Fibroblast of the aortic adventitia (primary cell): Measurements from ENCODE around the genes LRRIQ1, DUSP6, POC1B and EPYC.

DNA sequence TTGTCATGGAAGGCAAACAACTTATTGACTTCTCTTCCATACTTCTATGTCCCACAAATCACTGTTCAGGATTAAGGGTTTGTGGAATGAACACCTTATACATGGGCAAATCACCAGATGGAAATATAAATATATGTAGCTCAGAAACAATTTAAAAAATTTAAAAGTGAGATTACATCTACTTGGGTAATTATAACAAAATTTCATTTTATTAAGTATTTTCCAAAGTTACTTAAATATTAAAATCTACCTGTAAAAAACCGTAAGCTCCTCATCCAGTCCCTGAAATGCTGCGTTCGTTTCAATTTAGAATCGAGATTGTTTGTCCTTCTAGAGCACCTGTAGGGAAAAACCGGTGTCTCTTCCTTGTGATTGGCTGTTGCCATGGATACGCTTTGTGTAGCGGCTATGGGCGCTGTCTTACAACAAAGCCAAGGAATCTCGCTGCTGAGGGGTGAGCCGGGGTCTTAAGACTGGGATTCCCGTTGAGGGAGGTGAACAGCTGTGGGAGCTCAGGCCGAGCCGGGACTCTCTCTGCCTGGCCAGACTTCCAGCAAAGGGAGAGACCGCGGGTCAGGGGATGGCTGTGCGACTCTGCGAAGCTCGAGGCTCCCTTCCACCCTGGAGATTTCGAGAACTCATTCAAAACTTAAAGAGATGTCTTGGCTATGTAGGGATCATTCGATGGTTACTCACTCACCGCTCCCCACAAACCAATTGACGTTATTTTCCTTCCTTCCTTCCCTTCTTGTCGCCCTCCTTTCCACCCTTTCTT lies at the start of gene LRRIQ1:
LRRIQ1 (plus strand) TSS at position 398 of the 775 bp plus-strand sequence.
- CAGE, long polyA plus RNA: no peak

GRCh38 chr12:85280341-85281015 lies 458 bp downstream of the ALX1 start:
- CAGE, long polyA plus RNA: no peak

- CAGE, long polyA plus RNA: no peak
Observed at GRCh38 chr12:88134112-88134903, 7.6 kb downstream of the CEP290 start.

DNA sequence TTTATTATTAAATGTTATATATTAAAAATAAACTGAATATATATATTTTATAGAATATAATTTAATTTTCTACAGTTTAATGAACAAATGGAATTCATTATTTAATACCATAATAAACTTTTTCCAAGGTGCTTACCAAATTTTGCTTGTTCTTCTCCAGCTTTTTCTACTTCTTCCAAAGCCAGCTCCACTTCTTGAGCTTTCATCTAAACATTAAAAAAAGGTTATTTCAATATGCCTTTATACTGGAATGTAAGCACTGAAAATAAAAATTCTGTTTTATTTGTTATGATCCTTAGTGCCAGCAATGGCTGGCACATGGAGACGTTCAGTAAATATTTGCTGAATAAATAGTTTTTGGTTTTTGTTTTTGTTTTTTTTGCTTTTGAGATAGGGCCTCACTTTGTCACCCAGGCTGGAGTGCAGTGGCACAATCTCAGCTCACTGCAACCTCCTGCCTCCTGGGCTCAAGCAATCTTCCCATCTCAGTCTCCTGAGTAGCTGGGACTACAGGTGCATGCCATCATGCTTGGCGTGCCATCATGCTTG lies 2.5 kb downstream of the CEP290 start:
- CAGE, long polyA plus RNA: no peak

DNA sequence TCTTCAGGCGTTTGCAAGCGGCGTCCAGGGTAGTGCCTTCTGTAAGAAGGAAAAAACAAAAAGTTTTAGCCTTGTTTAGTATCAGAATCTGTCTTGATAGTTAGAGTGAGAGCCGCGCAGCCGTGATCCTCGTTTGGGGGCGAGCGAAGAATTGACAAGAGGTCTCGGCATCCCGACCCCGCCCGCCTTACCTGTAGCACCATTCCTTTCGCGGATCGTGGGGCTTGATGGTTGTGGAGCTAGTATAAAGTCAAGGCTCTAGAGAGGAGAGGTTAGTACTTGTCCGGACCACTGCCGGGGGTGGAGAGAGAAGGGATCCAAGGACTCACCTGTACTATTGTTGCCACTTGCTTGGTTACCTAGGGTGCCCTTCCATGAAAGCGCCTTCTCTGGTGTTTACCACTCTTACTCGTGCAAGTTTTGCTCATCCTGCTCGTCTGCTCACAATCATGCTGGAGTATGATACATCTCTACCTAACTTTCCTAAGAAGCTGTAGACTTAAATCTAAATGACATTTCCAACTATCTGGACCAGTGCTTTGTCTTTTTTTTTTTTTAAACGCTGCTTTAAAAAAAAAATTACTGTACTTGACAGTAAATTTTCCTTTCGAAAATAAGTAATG lies 619 bp downstream of the TMTC3 start:
- CAGE, long polyA plus RNA: no peak

DNA sequence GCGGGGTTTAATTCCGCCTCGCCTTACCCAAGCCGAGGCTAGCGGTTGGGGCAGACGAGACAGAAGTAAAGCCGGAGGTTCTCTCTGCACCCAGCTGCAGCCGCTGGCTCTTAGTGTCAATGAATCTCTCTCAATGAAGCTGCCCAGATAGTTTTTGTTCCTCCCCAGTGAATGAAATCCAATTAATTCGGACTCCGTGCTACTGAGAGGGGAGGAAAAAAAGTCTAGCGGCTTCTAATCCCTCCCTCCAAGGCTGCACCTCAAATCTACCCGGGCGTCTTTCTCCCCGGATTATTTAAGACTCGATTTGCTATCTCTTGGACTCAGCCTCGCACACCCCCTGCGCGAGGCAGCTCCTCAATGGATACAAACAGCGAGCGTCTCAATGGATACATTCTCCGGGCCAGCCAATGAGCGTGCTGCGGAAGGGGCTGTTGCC lies at the start of gene DUSP6:
DUSP6 (minus strand) TSS at position 366 of the 439 bp plus-strand sequence.
- CAGE, long polyA plus RNA: no peak

DNA sequence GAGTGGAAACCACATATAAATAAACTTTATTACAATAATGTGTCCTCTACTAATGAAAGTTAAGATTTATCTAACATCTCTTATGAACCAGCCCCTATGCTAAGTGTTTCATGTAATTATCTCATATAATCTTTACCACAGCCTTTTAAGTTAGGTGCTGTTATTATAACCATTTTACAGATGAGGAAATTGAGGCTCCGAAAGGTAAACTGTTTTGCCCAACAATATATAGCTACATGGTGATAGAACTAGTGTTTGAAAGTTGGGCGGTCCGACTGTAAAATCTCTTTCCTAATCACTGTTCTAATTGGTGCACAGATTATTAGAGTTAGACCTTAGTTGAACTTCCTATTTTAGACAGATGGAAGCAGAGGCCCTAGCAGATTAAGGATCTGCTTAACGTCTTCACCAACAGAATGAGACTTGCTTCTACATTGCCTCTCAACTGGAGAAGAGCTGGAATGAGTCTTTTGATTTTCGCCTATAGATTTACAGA lies 30.0 kb upstream of the DUSP6 start:
- CAGE, long polyA plus RNA: no peak

GRCh38 chr12:89390568-89391055 lies 38.3 kb upstream of the DUSP6 start:
- CAGE, long polyA plus RNA: no peak

DNA sequence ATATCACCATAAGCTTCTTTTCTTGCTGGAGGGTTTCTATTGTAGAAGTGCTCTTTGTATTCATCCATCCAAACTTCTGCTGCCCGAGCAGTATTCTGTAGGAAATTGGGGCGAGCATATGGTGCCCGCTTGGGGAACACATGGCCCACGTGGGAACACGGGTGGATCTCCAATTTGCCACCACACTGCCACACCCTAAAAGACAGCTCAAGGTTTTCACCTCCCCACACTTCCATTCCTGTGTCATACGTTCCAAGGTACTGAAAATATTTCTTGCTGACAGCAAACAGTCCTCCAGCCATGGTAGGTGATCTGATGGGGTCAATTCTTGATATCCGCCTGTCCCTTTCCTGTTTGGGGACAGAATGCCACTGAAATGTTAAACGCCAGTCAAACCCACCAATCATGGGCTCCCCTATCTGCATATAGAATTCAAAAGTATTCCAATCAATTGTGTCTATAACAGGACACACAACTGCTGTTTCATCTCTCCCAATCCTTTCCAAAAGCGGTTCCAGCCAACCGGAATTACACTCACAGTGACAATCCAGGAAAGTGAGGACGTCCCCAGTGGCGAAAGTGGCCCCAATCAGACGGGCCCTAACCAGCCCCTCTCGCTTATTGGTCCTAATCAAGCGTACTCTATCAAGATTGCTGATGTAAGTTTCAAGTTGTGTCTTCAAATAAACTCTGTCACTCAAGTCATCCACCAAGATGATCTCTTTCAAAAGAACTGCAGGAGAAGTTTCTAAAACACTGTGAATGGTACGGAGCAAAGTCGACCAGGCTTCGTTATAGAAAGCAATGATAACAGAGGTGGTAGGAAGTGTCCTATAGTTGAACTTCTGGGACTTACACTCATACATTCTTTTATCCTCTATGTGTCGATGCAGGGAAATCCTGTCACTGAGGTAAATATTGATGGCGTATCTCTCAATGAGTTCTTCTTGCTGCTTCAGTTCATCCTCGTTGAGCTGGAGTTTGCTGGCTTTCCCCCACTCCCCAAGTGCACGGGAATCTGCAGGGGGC lies 958 bp downstream of the GALNT4 start:
- CAGE, long polyA plus RNA: no peak

DNA sequence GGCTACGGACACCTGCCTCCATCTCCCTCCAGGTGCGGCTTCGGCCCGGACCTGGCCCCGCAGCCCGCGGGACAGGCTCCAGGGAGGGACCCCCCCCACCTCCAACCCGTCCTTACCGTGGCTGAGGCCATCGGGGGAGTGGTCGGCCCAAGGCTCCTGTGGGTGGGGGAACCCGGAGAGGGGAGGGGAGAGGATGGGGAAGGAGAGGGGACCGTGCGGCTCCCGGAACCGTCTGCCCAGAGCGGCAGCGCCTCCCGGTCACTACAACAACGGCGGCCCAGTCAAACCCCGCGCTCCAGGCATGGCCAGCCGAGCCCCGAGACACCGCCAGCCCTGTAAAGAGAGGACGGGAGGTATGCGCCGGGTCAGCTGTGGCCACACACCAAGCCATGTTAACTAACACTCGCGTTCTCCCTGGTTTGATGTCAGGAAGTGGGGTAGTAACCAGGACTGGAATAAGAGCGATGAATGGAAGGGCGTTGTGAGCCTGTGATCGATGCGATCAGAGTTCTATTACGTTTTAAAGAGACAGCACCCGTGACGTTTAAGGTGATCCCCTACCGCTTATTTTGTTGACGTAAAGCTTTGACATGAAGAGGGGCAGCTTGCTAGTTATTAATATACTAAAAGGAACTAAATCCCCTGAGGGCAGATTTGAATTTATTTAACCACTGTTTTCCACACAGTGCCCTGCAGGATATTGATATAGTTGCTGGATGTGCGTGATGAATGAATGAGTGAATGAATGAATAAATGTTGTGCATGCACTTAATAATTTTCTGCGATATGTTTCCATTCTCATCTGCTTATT lies at the start of gene POC1B:
POC1B (minus strand) TSS at position 283 of the 811 bp plus-strand sequence.
- CAGE, long polyA plus RNA: no peak

DNA sequence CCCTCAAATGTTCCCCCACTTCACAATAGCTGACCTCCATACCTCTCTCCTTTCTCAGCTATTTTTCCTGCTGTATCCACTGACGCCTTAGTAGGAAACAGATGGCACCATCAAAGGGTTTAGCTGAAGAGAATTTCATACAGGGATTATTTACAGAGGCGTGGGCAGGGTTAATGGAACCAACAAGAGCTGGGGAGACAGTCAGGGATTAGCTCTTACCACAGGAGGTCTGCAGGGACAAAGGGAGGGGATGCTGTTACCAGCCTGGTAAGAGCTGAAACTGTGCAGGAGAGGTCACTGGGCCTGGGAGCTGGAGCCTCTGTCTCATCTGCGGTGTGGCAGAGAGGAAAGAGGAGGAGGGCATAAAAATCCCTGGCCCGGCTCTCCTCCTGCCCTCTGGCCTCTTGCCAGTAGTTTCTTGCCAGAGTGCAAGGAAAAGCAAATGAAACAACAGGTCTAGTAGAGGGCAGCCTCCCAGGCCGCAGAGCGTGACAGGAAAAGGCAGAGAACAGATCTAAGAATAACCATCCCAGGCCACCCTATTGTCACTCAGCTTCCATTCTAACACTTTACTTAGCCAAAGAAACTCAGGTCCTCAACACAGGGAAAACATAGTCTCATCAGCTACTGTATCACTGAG lies 18.9 kb upstream of the POC1B start:
- CAGE, long polyA plus RNA: no peak

GRCh38 chr12:89694876-89696243 lies 13.3 kb downstream of the ATP2B1 start:
- CAGE, long polyA plus RNA: no peak

DNA sequence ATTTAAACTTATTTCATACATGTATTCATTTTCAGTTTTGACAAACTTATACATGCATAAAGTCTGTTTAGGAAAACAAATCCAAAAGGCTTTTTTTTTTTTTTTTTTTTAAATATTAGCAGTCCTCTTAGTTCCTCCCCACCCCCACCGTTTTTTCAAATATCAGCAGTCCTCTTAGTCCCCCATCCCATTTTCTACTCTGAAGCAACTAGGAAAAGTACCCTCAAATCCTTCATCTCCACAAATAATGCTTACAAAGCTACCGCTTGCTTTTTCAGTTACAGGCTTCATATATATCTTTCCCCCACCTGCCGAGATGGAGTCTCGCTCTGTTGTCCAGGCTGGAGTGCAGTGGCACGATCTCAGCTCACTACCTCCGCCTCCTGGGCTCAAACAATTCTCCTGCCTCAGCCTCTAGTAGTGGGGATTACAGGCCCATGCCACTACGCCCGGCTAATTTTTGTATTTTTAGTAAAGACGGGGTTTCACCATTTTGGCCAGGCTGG lies 11.0 kb downstream of the ATP2B1 start:
- CAGE, long polyA plus RNA: no peak

GRCh38 chr12:89701076-89701473 lies 7.6 kb downstream of the ATP2B1 start:
- CAGE, long polyA plus RNA: no peak

DNA sequence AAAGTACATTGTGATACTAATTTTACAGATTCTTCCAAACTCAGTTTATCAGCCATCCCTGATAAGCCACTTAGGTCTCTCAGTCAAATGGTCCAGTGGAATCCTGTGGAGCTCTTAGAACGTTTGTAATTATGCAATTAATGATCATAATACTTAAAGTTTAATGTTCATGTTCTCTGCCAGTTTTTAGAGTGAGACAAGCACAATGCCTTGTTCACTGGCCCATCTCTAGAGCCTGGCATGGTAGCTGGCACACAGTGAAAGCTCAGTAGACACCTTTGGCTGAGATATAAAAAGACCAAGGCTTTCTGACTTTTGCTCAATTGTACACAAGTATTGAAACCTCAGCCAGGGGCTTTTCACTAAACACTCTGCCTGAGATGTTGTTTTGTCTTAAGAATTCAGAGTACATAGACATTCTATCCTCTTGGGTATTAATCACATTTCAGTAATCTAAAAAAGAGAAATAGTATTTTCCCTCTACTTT lies 241.8 kb upstream of the ATP2B1 start:
- CAGE, long polyA plus RNA: no peak

GRCh38 chr12:89960544-89961156 lies 252.0 kb upstream of the ATP2B1 start:
- CAGE, long polyA plus RNA: no peak

- CAGE, long polyA plus RNA: no peak
Observed at GRCh38 chr12:90091157-90091741, 382.6 kb upstream of the ATP2B1 start.

DNA sequence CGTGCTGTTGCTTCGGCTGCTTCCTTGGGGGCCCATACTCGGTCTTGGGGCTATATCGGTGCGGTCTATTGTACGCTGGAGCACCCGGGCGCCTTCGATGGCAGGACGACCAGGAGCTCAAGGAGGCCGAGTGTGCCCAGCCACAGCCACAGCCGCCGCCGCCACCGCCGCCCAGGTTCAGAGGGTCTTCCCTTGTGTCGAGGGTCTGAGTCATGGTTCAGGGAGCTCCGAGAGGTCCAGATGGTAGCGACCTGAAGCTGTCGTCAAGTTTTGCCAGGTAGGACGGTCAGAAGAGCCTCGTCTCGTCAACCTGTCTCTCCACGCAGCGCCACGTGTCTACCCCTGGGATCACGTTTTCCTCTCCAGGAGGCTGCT lies 460 bp downstream of the CCER1 start:
- CAGE, long polyA plus RNA: no peak

DNA sequence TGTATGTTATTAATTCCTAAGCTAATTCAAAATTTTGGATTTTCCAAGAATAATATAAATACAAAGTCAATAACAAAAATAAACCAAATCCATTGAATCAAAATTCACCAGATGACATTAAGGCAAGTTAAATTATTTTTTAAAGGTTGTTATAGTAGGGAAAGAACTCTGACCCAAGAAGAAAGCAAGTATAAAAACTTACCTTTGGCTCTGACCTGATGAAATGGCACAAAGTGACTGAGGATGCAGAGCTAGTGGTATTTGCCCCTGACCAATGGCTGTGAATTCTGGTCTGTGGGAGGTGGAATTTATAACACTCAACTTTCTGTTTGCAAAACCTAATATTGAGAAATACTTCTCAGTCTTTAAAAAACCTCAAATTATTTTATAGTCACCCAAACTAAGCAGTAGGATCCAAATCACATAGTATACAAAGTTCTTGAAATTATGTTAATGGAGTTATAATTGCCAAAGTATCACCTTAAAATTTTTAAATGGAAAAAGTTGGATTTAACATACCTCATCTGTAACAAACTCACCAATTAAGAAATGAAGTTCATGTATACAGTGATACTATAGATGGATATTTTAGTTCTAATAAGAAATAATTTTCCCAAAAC lies at the start of gene EPYC:
EPYC (minus strand) TSS at position 228 of the 620 bp plus-strand sequence.
- CAGE, long polyA plus RNA: no peak

DNA sequence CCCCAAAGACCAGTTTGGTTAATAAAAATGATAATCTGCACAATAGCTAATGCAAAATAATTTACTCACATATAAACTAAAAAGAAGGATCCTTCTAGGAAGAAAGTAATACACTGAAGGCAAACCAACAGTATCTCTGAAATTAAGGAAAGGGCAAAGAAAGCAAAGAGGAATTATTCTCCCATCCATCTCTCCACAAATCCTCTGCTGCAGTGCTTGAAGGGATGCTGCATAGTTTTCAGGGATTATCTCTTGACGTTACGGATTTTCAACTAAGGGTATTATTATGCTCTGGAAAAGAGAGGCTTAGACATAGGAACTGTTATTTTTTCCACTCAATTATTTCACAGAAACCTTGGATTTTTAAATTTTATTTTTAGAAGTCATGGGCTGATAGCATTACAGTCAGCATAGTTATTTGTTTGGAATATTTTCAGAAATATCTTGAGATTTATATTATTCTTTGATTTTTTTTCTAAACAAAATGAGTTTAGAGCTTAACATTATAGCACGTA lies 57.8 kb upstream of the DCN start:
- CAGE, long polyA plus RNA: no peak